A549 (cell line): ENCODE data around the gene LGR6.

GRCh38 chr1:202137771-202138762, 6.5 kb downstream of the ARL8A start:
- PRO-cap = no peak
CAGE:
- cytosol, long polyA plus RNA = no peak
- long polyA plus RNA = no peak
- nucleus, long polyA plus RNA = no peak

GRCh38 chr1:202154499-202155191, 5.8 kb downstream of the PTPN7 start:
- PRO-cap = no peak
CAGE:
- cytosol, long polyA plus RNA = no peak
- long polyA plus RNA = no peak
- nucleus, long polyA plus RNA = no peak

DNA sequence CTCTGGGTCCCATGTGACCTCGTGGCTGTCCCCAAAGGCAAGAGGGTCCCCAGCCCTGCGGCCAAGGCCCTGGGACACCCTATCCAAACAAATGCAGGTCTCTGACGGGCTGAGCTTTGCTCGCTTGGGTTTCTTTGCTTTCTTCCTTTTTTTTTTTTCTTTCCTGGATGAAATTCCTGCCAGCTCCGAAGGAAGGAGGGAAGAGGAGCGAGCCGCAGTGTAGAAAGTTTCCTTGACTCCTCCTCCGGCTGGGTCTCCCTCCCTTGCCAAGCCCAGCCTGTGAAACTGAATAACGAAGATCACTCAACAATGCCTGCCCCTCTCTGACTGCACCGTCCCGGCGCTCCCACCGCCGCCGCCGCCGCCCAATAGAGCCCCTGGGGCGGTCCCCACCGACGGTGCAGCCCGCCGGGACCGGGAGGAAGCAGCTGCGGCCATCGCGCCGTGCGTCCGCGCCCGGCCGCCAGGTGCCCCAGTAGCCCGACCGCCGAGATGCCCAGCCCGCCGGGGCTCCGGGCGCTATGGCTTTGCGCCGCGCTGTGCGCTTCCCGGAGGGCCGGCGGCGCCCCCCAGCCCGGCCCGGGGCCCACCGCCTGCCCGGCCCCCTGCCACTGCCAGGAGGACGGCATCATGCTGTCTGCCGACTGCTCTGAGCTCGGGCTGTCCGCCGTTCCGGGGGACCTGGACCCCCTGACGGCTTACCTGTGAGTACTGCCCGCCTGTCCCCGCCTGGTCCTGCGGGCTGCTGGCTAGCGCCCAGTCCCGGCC, at the start of gene LGR6:
Gene LGR6 (plus strand): TSS at position 302 of the 768 bp plus-strand sequence.
- PRO-cap = no peak
CAGE:
- cytosol, long polyA plus RNA = no peak
- long polyA plus RNA = no peak
- nucleus, long polyA plus RNA = no peak

GRCh38 chr1:202462615-202463273, 114.2 kb downstream of the PPP1R12B start:
- PRO-cap = no peak
CAGE:
- cytosol, long polyA plus RNA = no peak
- long polyA plus RNA = no peak
- nucleus, long polyA plus RNA = no peak

- PRO-cap = no peak
CAGE:
- cytosol, long polyA plus RNA = no peak
- long polyA plus RNA = no peak
- nucleus, long polyA plus RNA = no peak
Observed at GRCh38 chr1:202538863-202539112, 171.5 kb downstream of the SYT2 start.

- PRO-cap = no peak
CAGE:
- cytosol, long polyA plus RNA = no peak
- long polyA plus RNA = no peak
- nucleus, long polyA plus RNA = no peak
Observed at GRCh38 chr1:202539955-202540411, 170.3 kb downstream of the SYT2 start.

- PRO-cap = no peak
CAGE:
- cytosol, long polyA plus RNA = no peak
- long polyA plus RNA = no peak
- nucleus, long polyA plus RNA = no peak
Observed at GRCh38 chr1:202567660-202568312, 142.5 kb downstream of the SYT2 start.

DNA sequence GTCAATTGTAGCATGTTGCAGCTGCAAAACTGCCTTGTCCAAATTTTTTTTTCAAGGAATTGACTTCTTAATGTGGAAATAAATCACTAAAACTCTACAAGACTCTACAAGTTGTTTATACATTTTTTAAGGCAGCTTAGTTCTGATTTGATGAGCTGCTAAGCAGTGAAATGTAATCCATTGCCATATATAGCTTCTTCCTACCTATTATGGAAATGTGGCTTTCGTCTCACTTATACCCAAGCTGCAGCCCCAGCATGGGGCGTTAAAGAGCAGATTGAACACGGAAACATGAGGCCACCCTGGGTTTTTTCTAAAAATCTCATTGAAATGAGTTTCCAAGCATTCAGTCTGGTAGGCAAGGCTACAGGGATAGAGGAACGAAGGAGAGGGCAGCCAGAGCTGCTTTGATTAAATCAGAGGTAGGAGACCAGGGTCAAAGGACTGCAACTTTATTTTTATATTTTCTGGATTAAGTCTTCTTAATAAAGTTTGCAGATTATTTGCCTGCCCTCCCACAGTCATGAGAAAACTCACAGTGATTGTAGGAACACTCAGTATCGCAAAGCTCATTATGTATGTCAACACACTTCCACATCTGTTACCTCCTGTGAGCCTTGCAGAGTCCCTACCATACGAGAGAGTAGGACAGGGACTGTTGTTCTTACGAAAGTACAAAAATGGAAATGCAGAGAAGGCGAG, 132.0 kb downstream of the SYT2 start:
- PRO-cap = no peak
CAGE:
- cytosol, long polyA plus RNA = no peak
- long polyA plus RNA = no peak
- nucleus, long polyA plus RNA = no peak

- PRO-cap = no peak
CAGE:
- cytosol, long polyA plus RNA = no peak
- long polyA plus RNA = no peak
- nucleus, long polyA plus RNA = no peak
Observed at GRCh38 chr1:202593854-202594210, 116.4 kb downstream of the SYT2 start.

- PRO-cap = no peak
CAGE:
- cytosol, long polyA plus RNA = no peak
- long polyA plus RNA = no peak
- nucleus, long polyA plus RNA = no peak
Observed at GRCh38 chr1:202643181-202644129, 66.8 kb downstream of the SYT2 start.

DNA sequence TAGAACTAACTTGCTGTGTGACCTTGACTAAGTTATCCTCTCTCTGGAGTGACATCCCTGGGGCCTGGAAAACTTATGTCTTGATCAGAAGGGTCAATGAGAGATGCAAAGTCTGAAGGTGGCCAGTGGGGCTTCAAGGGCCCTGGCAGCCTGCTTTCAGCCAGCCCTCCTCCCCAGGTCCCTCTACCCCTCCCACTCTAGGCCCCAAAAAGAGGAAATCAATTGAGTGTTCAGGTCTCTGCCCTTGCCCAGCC, 56.5 kb downstream of the SYT2 start:
- PRO-cap = no peak
CAGE:
- cytosol, long polyA plus RNA = no peak
- long polyA plus RNA = no peak
- nucleus, long polyA plus RNA = no peak

- PRO-cap = no peak
CAGE:
- cytosol, long polyA plus RNA = no peak
- long polyA plus RNA = no peak
- nucleus, long polyA plus RNA = no peak
Observed at GRCh38 chr1:202733251-202733954, 23.1 kb upstream of the SYT2 start.

GRCh38 chr1:202805400-202806144, 2.6 kb downstream of the KDM5B start:
- PRO-cap = no peak
CAGE:
- cytosol, long polyA plus RNA = no peak
- long polyA plus RNA = no peak
- nucleus, long polyA plus RNA = no peak

DNA sequence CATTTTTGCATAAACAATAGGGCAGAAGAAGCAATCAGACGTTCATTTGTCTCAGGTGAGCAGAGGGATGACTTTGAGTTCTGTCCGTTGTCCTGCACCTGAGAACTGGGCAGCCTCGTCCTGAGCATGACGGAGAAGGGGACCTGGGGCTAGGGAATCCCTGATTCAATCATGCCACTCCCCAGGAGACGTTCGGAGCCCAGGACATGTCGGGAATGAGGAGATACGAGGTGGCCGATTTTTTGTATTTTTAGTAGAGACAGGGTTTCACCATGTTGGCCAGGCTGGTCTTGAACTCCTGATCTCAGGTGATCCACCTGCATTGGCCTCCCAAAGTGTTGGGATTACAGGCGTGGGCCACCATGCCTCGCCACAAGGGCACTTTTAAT, 23.7 kb downstream of the RABIF start:
- PRO-cap = no peak
CAGE:
- cytosol, long polyA plus RNA = no peak
- long polyA plus RNA = no peak
- nucleus, long polyA plus RNA = no peak

DNA sequence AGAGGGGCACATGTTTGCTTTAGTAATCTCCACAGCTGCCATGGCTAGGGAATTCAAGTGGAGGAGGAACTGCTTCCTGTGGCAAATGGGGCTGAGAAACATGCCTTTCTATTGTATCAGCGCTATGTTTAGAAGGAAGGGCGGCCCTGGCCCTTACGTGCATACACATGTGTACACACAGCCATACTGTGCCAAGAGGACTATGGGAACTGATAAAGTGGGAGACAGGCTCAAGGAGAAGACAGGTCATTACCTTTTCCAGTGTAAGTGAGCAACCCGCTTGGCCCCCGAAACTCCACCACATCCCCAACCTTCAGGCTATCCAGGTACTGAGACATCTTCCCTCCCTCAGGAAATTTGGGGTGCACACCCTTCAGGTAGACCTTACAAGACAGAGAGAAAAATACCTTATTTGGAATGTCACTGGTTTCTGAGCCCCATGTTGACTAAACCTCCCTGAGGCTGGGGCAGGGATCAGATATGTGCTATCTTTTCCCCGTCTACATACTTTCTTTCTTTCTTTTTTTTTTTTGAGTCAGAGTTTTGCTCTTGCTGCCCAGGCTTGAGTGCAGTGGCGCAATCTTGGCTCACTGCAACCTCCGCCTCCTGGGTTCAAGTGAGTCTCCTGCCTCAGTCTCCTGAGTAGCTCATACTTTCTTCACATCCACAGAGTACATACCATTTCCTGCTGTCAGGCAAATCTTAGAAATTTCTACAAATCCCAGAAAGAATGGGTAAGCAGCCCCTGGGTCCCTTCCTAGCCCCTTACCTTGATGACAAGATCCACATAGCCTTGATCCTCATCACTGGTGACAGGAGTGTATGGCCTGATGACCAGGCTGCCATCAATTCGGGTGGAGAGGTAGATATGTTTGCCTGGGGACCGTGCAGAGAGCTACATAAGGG, 1.7 kb downstream of the CYB5R1 start:
- PRO-cap = no peak
CAGE:
- cytosol, long polyA plus RNA = no peak
- long polyA plus RNA = no peak
- nucleus, long polyA plus RNA = no peak

DNA sequence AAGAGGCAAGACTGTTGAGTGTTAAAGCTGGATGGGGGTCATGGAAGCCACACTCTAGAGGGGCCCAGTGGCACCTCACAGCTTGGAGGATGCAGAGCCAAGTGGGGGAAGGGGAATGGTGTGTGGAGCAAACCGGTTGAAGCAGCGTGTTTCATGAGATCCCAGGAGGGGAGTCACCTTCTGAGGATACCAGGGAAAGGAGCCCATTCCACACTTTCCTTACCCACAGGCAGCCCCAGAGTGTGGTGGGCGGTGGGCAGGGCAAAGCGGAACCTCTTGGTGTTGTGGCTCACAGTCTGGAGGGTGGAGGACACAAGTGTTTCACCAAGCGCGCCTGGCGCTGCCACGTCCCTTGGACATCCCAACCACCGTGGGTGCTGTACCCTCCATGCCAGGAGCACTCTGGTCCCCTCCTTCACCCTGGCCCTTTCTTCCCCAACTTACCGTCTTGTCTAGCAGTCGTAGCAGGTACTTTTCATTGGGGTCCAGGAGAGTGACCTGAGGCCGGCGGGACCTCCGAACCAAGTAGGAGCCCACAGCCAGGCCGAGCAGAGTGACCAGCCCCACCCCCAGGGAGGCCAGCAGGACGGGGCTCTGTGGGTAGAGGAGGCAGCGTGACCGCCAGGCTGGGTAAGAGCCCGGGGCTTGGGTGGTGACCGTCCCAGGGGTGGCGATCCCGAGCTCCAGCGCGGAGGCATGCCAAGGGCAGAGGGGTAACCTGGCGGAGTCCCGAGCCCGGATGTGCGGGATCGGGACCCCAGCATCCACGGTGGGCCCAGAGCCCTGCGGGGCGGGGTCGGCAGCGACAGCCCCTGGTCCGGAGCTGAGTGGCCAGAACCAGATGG, 530 bp downstream of the CYB5R1 start:
- PRO-cap = no peak
CAGE:
- cytosol, long polyA plus RNA = no peak
- long polyA plus RNA = no peak
- nucleus, long polyA plus RNA = no peak

DNA sequence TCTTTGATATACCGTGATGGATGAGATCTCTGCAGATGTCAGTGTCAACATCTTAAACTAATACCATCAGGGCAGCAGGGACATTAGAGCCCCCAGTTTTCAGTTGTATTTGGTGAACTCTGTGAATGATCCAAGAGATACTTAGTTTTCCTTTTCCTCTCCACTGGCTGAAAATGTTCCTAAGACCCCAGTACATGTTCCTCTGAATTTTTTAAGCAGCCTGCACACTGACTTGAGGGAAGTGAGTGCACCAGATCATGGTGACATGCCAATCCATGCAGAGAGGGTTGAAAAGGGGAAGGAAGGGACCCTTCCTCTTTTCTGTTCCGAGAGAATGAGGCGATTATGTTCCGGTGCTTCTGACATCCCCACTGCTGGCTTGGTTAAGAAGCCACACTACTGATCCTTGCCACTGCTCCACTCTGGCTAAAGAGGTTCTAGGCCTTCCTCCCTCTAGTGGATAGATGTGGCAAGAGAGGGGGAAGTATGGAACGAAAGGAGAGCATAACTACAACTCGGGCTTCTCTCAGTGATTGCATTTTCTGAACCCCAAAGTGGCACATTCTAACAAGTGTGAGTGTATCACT, 1.8 kb upstream of the CYB5R1 start:
- PRO-cap = no peak
CAGE:
- cytosol, long polyA plus RNA = no peak
- long polyA plus RNA = no peak
- nucleus, long polyA plus RNA = no peak

DNA sequence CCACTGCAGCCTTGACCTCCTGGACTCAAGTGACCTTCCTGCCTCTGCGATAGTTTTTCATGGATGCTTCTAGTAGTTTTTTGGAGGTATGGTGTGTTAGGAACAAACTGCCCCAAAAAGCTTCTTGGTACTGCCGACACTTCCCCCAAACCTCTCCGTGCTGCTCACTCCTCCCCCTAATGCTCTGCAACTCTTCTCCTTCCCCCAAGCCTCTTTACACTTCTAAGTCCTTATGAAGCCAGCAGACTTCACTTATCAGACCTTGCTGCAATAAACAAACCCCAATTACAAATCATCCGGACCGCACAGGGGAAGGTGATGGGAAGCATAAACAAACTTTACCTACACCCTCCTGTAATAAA, 1.1 kb upstream of the TMEM183A start:
- PRO-cap = no peak
CAGE:
- cytosol, long polyA plus RNA = no peak
- long polyA plus RNA = no peak
- nucleus, long polyA plus RNA = no peak

GRCh38 chr1:203035470-203036079, 9.3 kb downstream of the PPFIA4 start:
- PRO-cap = no peak
CAGE:
- cytosol, long polyA plus RNA = no peak
- long polyA plus RNA = no peak
- nucleus, long polyA plus RNA = no peak

GRCh38 chr1:203117600-203118254, 9.8 kb upstream of the ADORA1 start:
- PRO-cap = no peak
CAGE:
- cytosol, long polyA plus RNA = no peak
- long polyA plus RNA = no peak
- nucleus, long polyA plus RNA = no peak